Fibroblast of villous mesenchyme (primary cell): ENCODE measurements around the genes SNN, TXNDC11 and ZC3H7A.

- CAGE, long polyA plus RNA, result no peak
Observed at GRCh38 chr16:11484689-11485286, 42.3 kb downstream of the ENSG00000188897 start.

- CAGE, long polyA plus RNA, result no peak
Observed at GRCh38 chr16:11535352-11536038, 8.4 kb upstream of the ENSG00000188897 start.

- CAGE, long polyA plus RNA, result no peak
Observed at GRCh38 chr16:11567426-11567851, 19.3 kb downstream of the LITAF start.

DNA sequence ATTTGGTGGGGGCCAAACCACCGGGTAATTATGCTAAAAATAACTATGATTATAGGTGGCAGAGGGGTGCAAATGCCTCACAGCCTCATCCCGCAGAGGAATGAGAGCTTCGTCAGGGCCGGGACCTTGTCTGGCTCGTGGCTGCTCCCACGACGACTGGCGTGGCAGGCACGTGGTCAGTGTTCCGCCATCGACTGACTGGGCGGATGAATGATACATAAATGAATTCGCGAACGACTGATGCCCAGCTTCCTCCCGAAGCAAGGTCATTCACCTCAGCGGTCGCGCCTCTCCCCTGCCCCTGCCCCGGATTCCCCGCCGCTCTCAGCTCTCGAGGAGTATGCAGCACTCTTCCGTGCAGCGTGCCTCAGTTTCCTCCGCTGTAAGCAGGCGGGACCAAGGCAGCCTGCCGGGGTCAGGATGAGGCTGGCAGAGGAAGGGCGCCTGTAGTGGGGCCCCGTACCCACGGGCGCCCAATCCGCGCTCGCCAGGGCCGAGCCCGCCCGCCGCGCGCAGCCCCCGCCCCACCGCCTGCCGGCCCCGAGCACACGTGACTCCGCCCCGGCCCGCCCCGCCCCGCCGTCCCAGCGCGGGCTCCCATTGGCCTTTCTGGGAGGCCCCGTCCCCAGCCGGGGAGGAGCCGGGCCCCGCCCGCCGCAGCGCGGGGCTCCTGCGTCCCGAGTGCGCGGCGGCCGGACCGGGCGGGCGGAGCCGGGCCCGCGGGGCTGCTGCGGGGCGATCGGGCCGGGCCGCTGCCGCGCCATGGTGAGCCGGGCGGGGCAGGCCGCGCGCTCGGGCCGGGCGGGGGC is at the start of gene SNN:
Gene SNN (plus strand): TSS at position 680 of the 809 bp plus-strand sequence.
- CAGE, long polyA plus RNA, result no peak

- CAGE, long polyA plus RNA, result no peak
Observed at GRCh38 chr16:11674488-11675150, 6.4 kb downstream of the SNN start.

DNA sequence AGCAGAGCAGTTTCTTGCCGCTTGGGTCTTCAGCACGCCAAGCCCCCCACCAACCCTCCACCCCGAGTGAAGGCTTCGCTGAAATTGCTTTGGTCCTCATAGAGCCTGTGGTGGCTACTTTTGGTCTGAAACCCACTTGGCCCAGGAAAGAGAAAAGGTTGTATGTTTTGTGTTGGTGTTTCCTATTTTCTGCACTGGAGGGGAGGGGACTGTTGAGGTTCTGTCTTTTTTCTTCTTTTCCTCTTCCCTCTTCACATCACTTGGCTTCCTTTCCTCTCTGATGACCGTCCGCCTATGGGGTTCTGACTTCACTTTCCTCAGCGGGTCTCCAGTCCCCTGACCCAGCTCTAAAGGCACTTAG is 8.8 kb downstream of the SNN start:
- CAGE, long polyA plus RNA, result no peak

GRCh38 chr16:11691392-11692316 is 23.4 kb downstream of the SNN start:
- CAGE, long polyA plus RNA, result no peak

GRCh38 chr16:11698028-11698591 is 29.9 kb downstream of the SNN start:
- CAGE, long polyA plus RNA, result no peak

DNA sequence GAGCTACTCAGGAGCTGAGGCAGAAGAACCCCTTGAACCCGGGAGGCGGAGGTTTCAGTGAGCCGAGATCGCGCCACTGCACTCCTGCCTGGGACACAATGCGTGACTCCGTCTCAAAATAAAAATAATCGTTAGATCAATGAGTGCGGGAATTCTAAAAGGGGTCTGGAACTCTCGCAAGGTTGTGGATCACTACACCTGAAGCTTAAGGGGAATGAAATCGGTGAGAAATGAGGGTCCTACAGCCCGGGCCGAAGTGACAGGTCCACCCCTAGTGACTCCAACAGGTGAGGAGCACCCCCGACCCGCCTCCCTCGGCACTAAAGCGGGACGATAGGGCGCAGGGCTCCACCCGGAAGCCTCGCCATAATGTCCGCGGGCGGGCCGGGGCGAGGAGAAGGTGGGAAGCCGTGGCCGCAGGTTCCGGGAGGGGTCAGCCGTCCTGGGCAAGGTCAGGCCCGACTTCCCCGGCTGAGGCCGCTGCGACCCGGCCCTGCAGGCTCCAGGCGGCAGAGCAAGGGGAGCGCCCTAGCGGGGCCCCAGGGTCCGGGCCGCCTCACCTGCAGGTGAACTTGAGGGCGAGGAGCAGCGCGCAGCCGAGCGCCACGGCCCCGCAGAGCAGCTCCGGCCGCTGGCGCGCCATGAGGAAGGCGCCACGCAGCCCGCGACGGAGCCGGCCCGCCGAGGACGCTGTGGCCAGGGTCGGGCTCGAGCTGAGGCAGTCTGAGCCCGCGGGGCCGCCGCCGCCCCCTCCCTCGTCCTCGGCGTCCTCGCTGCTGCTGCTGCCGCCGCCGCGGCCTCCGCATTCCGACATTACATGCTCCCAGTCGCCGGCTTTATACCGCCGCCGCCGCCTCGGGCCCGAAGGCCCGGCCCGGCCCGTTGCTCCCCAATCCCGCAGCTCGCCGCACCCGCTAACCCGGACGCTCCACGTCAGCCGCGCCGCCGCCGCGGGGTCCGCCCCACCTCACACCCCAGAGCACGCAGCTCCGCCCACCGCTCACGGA is at the start of gene TXNDC11:
Gene TXNDC11 (minus strand): TSS at position 941 of the 1,007 bp plus-strand sequence.
- CAGE, long polyA plus RNA, result start-site peak on the minus strand centred at position 873 of the sequence, 128 bp wide, 297 and 593 reads in 2 replicates

DNA sequence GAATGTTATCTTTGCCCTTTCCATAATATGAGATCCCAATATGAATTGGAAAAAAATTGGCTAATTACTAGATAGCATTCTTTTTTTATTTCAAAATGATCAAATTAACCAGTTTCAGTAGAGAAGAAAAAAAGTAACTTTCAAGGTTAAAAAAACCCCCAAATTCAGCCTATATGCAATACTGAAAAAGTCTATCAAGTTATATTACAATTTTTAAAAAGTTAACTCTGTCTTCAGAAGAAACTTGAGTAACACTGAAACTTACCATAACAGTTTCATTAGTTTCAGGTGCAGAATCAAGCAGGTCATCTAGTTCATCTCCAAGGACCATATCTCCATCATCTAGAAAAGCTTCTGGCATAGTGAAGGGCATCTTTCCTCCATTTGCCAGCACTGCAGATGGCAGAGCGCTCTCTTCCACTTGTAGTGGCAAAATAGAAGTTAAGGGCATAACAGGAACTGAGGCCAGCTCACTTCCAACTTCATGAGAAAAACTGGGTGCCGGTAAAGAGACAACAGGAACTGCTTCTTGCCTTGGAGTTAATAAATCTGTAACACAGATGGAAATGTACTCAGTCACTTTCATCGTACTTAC is 23.0 kb downstream of the ZC3H7A start:
- CAGE, long polyA plus RNA, result no peak

DNA sequence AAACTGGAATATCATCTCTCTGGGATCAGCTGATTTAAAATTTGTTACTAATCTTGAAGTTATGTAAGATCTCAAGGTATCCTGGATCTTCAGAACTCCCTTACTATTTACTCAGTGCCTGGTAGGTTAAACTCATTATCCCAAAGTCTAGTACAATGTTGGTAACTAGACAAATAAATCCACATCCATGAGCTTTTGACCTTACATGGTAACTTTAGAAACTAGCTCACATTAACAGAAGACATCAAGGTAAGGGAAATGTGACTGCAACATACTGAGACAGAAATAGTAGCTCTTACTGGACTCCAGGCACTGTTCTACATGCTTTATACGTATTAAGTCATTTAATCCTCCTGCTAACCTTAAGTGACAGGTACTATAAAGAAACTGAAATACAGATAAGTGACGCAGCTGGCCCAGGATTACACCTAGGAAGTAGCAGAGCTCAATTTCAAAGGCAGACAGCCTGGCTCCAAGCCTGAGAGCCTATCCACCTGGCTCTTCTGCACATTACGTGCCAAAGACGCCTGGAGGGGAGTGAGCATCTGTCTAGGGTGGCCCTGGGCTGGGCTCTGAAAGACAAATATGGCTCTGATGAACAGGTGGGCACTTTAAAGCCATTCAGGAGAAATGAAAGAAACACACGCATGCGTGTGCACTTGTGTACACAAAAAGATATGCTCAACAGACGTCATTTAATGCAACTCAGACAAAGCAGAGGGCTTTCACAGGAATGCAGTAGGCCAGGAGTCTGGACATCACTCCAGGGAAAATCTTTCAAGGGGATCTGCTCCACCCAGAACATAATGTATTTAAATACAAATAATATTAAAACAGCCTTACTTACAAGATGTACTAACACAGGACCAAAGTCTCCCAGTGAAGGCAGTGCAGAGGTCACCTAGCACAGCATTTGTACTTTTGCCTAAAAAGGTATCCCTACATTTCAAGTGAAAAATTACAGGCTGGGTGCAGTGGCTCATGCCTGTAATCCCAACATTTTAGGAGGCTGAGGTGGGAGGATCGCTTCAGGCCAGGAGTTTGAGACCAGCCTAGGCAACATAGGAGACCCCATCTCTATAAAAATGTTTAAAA is 4.4 kb downstream of the ZC3H7A start:
- CAGE, long polyA plus RNA, result no peak

DNA sequence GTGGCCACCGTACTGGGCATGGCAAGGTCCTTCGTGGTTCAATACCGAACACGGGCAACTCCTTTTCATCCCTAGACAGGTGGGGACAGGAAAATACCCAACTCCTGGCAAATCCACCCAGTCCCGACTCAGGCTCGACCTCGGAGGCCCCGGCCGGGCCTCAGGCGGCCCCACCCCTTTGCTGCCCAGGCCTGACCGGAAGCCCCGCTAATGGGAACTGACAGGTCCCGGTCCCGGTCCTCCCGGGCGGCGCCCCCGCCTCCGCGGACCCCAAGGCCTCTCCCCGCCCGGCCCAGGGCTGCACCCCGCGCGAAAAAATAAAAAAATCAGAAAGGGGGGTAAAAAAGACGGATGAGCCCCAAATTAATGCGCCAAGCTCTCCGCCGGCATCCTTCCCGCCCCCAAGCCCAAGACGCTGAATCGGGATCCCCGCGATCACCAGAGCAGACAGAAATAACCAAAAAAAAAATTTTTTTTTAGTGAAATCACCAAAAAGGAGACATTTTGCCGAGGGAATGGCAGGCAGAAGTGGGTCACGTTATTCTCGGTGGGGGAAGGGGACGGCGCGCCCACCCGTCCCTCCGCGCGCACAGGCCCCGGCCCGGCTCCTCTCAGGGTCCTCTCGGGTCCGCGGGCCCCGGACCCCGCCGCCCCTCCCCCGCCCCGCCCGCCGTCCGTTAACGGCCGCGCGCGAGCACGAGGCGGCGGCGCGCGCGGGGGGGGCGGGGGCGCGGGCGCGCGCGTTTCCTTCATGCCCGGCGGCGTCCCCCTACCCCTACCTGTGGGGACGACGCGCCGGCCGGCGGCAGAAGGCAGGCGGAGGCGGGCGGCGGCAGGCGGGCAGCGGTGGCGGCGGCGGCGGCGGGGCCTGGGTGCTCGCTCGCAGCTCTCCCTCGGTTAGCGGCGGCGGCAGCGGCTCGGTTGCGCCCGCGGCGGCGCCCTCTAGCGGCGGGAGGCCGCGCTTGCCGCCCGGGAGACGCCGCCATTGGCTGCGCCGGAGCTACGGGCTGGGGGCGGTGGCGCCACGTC is at the start of gene ZC3H7A:
Gene ZC3H7A (minus strand): TSS at position 914 of the 1,029 bp plus-strand sequence.
- CAGE, long polyA plus RNA, result no peak

GRCh38 chr16:11835765-11836863 is 15.2 kb downstream of the RSL1D1 start:
- CAGE, long polyA plus RNA, result no peak

DNA sequence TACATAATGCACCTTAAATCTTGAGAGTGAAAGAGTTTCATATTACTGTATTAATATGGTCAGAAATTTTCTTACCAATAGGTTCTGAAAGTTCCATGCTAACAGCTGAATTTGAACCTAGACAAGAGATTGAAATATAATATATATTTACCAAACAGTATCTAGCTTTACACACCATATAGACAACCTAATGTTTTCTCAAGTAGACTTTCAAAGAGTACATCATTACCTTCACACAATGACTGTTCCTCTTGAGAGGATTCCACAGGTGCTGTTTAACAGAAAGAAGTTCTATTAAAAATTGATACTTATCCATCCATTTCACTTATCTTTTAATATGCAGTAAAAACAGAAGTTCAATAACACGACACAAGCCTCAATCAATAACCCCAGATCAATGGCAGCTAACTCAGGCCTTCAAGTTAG is 18.0 kb downstream of the GSPT1 start:
- CAGE, long polyA plus RNA, result no peak

DNA sequence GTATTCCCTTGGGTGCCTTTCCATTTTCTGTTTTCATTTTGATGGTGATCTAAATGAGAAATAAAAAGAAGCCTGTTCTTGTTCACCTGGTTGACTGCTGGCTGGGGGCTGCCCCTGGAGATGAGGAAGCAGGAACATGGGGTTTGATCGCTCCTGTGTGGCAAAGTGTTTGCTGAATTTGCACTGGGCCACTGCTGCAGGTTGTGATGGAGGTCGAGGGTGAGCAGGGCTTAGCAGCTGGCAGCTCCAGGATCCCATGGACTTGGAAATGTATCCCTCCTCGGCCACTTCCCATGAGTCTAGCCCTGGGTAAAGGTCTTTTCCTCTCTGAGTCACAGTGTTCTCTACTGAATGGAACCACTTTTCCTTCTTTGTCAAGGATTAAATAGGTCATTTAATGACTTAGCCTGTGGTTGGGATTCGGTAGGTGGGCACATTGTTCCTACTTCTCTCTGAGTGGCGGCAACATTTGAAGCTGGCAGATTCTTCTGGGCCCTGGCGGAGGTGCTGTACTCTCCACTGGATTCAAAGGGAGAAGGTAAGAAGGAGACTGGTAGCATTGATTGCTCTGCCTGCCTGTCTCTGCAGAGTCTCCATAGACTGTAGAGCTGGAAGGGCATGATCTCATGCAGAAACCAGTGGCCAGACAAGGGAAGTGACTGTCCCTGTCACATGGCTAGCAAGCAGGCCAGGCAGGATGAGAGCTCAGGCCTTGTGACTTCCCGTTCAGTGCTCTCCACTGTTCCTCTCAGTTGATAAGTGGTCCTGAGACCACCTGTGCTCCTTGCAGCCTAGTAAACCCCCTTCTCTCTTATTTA is 17.9 kb downstream of the SNX29 start:
- CAGE, long polyA plus RNA, result no peak

GRCh38 chr16:12036967-12037442 is 60.5 kb downstream of the SNX29 start:
- CAGE, long polyA plus RNA, result no peak

- CAGE, long polyA plus RNA, result no peak
Observed at GRCh38 chr16:12082249-12082839, 105.8 kb downstream of the SNX29 start.

DNA sequence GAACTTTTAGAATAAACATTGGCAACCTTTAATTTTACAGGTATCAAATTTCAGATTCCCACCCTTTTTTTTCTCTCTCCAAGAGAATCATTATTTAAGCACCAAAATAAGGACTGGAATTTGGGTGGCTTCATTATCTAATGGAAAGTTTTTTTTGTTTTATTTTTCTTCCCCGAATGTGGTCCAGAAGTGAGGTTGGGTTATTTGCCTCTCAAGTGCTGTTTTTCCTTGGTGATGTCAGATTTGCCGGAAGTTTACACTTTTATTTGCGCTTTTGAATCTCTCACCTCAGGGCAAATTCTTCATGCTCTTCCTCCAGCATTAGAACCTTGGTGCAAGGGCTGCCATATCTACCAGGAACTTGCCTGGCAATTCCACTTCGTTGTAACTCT is 225.6 kb downstream of the SNX29 start:
- CAGE, long polyA plus RNA, result no peak

DNA sequence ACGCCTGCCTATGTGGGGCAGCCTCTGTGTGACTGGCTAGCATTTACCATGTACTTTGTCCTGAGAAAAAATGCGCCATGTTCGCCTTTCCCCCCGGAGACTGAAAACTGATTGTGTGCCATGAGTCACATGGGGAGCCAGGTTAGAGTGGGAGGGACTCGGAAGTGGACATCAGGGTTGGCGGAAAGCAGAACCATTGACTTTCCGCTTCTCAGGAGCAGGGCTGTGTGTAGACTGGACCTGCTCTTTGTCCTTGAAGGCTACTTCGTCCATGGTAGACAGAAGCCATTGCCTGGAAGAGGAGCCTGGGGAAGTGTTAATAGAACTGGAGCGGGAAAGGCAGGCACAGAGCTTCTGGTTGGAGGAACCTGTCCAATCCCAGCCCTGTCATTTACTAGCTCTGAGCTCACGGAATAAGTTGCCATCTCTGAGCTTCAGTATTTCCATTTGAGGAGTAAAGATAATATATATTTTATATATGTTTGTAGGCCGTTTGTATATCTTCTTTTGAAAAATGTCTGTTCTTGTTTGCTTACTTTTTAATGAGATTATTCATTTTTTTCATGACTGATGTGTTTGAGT is 235.7 kb downstream of the SNX29 start:
- CAGE, long polyA plus RNA, result no peak

DNA sequence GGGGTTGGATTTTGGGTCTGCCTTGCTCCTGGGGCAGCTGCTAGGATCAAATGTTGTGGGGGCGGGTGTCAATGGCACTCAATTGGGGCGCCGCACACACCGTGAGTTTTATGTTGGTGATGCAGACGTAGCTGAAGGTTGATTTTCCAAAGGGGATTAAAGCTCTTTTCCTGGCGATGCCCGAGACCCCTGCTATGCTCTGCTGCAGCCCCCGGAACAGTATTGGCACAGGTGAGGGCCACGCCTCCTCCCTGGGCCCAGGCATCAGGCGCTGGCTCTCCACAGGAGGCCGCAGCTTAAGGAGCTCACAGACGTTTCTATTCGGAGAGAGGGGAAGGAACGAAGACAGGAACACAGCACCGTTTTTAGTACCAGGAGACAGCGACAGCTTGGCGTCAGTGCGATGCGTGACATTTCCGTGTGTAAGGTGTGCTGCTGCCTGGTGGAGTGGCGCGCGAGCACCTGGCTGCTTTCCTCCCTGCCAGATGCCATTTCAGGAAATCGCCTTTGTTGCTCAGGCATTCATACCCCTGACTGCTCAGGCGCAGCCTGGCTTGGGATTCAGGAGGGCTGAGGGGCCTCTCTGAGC is 367.6 kb downstream of the CPPED1 start:
- CAGE, long polyA plus RNA, result no peak